Endometrial microvascular endothelial cells (primary cell): ENCODE data around the gene TAF11.

- RAMPAGE, long total RNA: no peak
Observed at GRCh38 chr6:34671847-34672463, 24.6 kb downstream of the ILRUN start.

GRCh38 chr6:34688890-34689467 lies 7.6 kb downstream of the ILRUN start:
- RAMPAGE, long total RNA: no peak

DNA sequence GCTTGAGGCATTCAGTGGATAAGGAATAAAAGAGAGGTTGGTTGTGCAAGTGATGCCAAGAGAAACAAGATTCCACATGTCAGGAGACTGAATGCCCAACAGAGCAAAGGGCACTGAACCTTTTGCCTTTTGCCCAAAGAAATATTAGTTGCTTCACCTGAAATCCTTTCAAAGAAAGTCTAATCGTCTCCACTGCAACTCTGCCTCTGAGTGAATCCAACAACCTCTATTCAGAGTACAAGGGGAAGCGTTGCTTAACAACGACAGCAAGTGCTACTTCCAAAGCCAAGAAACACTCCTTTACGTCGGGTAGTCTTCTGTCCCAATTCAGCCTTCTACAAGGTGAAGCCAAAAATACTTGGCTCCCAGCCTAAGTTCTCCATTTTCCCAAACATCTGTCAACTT lies 1.4 kb downstream of the ILRUN start:
- RAMPAGE, long total RNA: no peak

GRCh38 chr6:34887577-34888713 lies at the start of gene TAF11:
TSS of gene TAF11 (minus strand) at chr6:34888042.
- RAMPAGE, long total RNA: start-site peak on the minus strand at chr6:34887998-34888029, 30 and 201 reads in 2 replicates

DNA sequence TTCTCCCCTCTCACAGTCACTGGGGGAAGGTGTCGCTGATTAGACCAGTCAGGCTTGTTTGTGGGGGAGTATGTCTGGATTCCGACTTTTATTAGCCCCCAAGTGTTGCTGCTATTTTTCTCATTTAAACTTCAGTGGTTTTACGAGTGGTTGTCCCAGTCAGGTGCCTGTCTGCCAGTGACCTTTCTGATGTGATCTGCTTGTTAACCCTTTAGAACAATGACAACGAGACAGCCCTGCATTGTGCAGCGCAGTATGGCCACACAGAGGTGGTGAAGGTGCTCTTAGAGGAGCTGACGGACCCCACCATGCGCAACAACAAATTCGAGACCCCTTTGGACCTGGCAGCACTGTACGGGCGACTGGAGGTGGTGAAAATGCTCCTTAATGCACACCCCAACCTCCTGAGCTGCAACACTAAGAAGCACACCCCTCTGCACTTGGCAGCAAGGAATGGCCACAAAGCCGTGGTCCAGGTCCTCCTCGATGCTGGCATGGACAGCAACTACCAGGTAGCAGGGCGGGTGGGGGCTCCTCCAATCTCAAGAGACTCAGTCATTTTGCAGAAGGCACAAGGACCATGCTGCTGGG lies 92.5 kb downstream of the ANKS1A start:
- RAMPAGE, long total RNA: no peak

GRCh38 chr6:34982220-34983458 lies 93.6 kb downstream of the ANKS1A start:
- RAMPAGE, long total RNA: no peak

- RAMPAGE, long total RNA: no peak
Observed at GRCh38 chr6:35037514-35037812, 103.7 kb downstream of the TCP11 start.

- RAMPAGE, long total RNA: no peak
Observed at GRCh38 chr6:35044794-35045701, 96.1 kb downstream of the TCP11 start.

DNA sequence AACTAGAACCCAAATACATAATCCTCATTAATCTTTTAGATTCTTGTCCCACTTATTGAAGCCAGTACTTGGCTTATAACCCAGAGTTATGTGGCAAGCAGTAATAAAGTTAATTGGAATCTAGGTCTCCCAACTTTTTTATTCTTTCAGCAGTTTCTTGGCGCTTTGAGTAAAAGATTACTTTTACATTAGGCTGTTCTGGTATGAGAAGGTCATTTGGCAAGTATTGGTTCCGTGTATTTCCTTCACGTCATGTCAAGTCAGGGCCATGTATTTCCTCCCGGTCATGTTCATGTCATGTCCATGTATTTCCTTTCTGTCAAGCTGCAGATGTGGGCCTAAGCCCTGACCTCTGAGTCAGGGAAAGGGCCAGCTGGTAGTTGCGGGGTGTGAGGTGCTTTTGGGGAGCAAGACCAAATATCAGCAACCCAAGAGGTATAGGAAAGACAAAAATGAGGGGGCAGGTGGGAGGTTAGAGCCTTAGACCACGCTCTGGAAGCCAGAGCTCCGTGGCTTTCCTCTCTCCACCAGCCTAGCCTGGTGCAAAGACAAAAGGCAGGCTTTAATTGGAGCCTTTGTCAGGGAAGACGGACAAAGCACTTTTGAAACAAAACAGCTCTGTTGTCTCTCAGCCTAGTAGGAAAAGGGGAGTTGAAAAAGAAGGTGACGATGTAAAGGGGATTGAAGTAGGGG lies 93.4 kb downstream of the TCP11 start:
- RAMPAGE, long total RNA: no peak

DNA sequence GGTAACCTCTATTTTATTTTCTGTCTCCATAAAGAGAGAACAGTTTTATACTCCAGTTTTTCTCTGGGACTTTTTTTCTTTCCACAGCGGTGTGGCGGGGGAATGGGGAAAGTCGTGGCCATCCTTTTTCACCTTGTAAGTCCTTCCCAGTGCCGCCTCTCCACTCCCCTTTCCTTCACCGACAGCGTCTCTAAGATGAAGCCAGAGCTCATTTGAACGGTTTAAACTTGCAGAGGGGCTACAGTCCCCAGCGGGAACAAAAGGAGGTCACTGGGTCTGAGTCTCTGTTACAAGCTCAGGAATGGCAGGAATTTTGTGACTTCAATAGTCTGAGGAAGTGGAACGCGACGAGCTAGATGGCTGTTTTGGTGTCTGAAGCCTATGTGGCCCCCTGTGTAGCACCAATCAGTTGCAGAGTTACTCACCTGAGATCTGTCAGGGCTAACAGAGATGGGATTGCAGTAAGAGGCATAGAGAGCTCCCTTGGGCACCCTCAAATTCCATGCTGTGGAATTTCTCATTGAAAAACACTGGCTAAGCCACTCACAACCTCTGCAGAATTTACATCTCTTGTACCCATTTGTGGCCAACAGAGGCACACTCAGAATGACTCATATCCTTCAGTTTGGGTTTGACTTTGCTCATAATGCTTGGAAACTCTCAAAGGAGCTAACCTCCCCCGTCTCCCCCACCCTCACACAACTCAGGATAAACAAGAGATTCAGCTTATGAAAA lies 7.0 kb upstream of the TCP11 start:
- RAMPAGE, long total RNA: no peak

DNA sequence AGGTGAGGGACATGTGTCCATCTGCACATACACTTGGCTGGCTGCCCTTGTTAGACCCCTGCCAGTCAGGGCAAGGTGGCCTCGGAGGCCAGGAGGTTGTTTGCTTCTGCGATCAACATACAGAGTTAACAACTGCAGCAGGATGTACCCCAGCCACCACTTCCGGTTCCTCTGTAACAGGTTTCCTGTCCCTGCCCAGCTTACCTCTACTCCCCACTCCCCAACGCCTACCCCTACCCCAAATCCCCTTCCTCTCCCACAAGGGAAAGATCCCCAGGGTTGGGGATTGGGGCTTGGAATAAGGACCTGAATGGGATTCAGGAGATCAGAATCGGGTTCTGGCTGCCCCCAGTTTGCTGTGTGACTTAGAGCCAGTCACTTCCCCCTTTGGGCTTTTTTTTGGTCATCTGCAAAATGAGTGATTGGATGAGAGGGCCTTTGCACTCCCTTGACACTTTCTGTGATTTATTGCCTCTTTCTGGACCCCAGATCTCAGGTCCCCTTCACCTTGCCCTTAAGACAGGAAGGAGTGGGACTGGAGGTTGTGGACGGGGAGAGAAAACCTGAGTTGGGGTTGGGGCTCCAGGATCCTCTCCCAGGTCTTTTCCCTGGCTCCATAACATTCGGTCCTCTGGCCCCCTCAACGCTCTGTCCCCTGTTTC lies 14.1 kb downstream of the DEF6 start:
- RAMPAGE, long total RNA: no peak

- RAMPAGE, long total RNA: no peak
Observed at GRCh38 chr6:35319200-35319818, 21.7 kb downstream of the DEF6 start.

- RAMPAGE, long total RNA: no peak
Observed at GRCh38 chr6:35344334-35344909, 2.1 kb downstream of the PPARD start.

DNA sequence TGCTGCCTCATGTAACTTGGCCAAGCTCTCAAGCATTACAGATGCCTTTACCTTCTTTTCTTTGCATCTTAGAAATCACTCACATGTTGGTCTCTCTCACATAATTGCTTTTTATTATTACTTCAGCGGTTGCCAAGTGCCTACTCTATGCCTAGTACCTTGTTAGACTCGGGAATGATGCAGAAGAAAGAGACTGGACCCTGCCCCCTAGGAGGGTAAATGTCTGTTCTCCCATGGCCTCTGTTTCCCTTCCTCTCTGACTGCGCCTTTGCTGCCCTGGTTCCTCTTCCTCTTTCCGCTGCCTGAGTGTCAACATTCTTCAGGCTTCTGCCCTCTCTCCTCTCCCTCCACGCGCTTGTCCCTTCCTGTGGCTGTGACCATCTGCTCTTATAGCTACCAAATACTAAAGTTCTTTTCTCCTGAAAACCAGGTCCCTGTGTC lies 28.7 kb downstream of the PPARD start:
- RAMPAGE, long total RNA: no peak

GRCh38 chr6:35394887-35395657 lies 52.7 kb downstream of the PPARD start:
- RAMPAGE, long total RNA: no peak

GRCh38 chr6:35410803-35411199 lies 41.3 kb upstream of the FANCE start:
- RAMPAGE, long total RNA: no peak

DNA sequence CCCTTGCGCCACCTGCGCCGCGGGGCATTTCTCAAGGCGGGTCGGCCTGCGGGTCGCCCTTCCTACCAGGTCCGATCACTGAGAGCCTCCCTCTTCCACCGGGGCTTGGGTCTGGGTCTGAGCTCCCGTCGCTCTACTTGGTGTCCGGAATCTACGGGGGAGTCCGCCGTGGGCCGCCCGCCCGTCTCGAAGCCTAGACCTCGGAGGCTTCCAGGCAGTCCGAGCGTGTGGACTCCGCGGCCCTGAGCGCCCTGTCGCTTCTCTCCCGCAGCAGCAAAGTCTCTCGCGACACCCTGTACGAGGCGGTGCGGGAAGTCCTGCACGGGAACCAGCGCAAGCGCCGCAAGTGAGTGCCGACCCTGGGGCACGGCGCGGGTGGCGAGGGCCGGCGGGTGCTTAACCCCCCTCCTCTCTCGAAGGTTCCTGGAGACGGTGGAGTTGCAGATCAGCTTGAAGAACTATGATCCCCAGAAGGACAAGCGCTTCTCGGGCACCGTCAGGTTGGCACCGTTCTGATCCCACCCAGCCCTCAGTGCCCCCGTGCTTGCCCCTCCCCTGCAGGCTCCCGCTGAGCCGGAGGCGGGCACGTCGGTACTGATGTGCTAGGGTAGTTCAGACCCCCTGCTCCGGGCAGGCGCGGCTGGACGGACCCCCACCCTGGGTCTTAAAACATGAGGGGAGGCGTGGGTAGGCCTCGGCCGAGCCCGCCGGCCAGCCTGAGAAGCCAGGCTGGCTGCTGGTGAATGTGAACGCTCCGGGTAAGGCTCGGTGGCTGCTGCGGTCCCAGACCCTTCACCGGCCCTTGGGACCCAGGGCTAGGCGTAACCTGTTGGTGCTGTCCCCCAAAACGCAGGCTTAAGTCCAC lies 559 bp downstream of the RPL10A start:
- RAMPAGE, long total RNA: no peak

DNA sequence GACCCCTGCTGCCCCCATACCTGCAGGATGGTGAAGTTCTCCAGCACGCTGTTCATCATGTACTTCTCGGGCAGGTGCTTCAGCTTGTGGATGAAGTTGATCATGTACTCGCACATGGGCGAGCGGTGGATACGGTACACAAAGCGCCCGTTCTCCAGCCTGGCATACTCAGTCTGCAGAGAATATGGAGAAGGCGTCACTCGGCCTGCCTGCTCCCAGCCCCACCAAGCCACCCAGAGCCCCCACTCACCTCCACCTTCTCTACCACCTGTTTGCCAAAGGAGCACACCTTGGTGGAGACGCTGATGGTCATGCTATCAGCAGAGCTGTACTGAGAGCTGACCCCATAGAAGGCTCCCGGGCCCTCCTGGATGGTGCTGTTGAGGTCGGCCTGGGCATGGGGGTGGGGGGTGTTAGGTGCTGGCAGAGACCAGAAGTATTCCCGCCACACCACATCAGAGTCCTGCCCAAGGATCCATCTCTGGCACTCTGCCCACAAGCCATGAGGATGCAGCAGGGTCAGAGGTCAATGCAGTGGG lies 7.2 kb downstream of the RPL10A start:
- RAMPAGE, long total RNA: no peak

DNA sequence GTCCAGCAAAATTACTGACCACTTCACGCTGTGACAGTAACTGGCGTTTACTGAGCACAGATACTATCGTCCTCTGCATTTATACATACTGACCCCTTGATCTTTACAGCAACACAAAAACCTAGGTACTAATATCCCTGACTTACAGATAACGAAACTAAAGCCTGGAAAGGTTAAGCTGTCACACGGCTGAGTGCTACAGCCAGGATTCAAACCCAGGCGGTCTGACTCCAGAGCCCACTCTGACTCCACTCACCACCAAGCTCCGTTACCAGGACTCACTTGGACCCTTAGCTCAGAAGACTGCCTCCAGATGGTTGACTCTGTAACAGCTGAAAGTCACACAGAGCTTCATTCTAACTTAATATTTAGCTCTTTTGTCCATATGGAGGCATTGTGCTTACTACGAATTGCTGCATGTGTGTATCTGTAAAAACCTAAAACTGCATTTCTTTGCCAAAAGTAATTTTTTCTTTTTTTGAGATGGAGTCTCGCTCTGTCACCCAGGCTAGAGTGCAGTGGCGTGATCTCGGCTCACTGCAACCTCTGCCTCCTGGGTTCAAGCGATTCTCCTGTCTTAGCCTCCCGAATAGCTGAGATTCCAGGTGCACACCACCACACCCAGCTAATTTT lies 13.4 kb downstream of the RPL10A start:
- RAMPAGE, long total RNA: no peak

GRCh38 chr6:35494010-35494591 lies 2.8 kb downstream of the TEAD3 start:
- RAMPAGE, long total RNA: no peak